Breast (tissue), 4 donors: ENCODE results near the gene TIMM22.

GRCh38 chr17:199415-199646 lies 17.9 kb upstream of the DOC2B start:
- PRO-cap, 3 experiments: no peak in any of the 3 experiments
- RRBS: no CpG with 5 or more reads among the region's 7 CpGs

DNA sequence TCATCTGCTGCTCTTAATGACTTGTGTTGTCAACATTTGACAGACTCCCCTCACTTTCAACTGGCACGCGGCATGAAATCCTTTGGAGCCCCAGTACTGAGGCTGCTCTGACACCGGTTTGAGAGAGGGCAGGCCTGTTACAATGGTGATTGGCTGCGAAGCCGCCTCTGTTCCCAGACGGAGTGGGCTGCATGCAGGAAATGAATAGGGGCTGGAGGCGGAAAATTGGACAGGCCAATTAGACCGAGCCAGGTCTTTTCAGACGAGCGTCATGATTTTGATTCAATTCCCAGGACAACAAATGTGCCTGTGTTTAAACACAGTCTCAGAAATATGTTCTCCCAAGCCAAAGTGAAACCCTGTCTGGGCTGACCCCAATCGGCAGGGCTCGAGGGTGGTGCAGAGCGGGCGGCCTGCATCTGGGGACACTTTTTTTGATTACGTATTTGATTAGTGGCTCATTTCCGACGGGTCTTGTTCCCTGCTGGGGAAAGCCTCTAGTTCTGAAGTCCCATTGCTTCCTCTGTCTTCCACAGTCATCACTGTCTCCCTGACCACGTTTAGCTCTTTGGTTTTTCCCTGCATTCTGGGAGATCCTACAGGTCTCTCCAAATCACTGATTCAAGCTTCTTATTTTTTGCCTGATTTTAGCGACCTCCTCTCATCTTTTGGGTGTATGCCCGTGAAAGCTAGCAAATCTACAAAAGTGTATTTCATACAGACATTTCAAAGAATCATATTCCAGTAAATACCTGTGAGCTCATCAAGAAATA lies 85.2 kb downstream of the RPH3AL start:
- PRO-cap, 3 experiments: peak in 1 of 3 experiments; most common plus-strand start position 366 of the sequence (in 1); most common minus-strand start position 120 of the sequence (in 1)
- RRBS: no CpG with 5 or more reads among the region's 20 CpGs

DNA sequence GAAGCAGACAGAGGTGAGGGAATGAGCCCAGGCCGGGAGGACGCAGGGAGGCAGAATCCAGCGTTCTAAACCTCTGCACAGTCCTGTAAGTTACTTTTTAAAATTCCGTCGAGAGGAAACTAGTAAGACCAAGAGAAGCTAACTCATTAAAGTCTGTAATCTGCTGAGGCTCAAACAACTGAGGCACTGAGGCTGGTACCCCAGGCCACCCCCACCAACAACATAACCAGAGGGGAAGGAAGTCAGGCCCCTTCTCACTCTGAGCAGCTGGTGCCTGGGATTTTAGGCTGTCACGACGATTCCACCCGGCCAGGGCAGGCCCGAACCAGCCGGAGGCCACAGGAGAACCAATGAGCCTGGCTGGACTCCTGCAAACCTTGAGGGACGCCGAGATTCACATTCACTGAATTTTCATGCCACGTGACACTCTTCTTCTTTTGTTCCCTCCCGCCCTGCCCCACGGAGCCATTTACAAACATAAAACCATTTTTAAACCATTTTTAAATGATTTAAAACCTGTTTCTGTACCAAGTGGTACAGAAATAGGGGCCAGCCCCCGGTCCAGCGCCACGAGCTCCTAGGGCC lies 48.2 kb downstream of the RPH3AL start:
- PRO-cap, 3 experiments: no peak in any of the 3 experiments
- RRBS: no CpG with 5 or more reads among the region's 18 CpGs

DNA sequence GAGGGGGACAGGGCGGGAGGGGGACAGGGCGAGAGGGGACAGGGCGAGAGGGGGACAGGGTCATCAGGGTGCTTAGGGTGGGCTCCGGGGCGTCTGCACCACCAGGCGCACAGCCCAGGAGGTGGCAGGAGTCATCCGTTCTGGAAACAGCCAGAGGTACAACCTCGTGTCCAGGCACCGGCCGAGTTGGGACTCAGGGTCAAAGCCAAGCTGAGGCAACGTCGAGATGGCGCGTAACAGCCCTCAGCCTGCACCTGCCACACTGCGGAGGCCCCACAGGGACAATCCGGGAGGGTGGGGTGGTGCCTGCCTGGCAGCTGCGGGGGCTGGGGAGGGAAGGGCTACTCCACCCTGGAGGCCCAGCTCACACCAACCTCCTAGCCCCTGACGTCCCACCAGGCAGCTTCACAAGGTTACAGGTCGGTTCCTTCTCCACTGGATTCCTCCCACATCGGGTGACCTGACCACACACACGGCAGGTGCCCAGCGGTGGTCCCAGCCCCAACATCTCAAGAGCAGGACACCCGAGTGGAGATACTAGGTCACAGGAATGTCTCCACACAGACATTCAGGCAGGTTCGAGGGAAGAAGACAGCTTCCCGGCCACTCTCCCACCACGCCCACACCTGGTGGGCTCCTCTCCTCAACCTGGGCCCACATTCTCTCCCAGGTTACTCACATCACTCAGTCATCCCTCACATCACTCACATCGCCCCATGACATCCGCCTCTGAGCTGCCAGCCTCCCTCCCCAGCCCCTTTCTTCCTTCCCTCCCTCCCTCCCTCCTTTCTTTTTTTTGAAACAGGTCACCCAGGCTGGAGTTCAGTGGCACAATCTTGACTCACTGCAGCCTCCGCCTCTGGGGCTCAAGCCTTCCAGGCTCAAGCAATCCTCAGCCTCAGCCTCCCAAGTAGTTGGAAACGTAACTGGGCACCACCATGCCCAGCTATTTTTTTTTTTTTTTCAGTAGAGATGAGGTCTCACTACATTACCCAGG lies 47.2 kb downstream of the RPH3AL start:
- PRO-cap, 3 experiments: no peak in any of the 3 experiments
- RRBS: 35% methylated on average over 8 of the region's 30 CpGs

GRCh38 chr17:320910-321704 lies 31.5 kb downstream of the RPH3AL start:
- PRO-cap, 3 experiments: no peak in any of the 3 experiments
- RRBS: 69% methylated on average over 23 of the region's 41 CpGs

DNA sequence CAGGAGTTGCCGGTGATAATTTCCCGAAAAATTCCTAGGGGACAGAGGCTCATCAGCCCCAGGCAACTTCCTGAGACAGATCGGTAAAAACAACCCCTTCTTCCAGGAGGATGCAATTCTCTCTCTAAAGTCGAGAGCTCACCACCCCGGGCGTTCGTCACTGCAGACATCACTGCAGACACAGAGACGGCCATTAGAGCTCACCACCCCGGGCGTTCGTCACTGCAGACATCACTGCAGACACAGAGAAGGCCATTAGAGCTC lies 19.7 kb downstream of the RPH3AL start:
- PRO-cap, 3 experiments: peak in 1 of 3 experiments; most common plus-strand start position 169 of the sequence (in 1)
- RRBS: 20% methylated on average over 1 of the region's 11 CpGs

DNA sequence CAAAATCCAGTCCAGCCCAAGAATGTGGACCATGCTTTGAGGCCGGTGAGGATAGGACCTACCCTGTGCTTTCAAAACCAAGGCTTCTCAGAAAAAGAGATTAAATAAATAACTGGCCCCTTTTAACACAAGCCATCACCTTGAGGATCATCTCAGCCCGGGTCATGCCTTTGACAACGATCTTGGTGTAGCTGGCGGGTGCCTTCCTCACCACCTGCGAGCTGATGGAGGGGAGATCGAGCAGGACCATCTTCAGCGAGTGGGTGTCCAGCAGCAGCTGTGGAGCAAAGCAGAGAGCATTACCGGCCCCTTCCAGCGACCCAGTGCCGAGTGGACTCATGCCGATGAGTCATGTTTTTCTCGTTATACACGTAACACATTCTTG lies 111.3 kb downstream of the C17orf97 start:
- PRO-cap, 3 experiments: no peak in any of the 3 experiments
- RRBS: 100% methylated on average over 1 of the region's 13 CpGs

GRCh38 chr17:559541-560349 lies 149.6 kb downstream of the C17orf97 start:
- PRO-cap, 3 experiments: no peak in any of the 3 experiments
- RRBS: no CpG with 5 or more reads among the region's 2 CpGs

- PRO-cap, 3 experiments: no peak in any of the 3 experiments
- RRBS: no CpG with 5 or more reads among the region's 3 CpGs
Observed at GRCh38 chr17:601292-601691, 113.3 kb downstream of the VPS53 start.

- PRO-cap, 3 experiments: no peak in any of the 3 experiments
- RRBS: no CpG with 5 or more reads among the region's 7 CpGs
Observed at GRCh38 chr17:615151-615726, 99.4 kb downstream of the VPS53 start.

DNA sequence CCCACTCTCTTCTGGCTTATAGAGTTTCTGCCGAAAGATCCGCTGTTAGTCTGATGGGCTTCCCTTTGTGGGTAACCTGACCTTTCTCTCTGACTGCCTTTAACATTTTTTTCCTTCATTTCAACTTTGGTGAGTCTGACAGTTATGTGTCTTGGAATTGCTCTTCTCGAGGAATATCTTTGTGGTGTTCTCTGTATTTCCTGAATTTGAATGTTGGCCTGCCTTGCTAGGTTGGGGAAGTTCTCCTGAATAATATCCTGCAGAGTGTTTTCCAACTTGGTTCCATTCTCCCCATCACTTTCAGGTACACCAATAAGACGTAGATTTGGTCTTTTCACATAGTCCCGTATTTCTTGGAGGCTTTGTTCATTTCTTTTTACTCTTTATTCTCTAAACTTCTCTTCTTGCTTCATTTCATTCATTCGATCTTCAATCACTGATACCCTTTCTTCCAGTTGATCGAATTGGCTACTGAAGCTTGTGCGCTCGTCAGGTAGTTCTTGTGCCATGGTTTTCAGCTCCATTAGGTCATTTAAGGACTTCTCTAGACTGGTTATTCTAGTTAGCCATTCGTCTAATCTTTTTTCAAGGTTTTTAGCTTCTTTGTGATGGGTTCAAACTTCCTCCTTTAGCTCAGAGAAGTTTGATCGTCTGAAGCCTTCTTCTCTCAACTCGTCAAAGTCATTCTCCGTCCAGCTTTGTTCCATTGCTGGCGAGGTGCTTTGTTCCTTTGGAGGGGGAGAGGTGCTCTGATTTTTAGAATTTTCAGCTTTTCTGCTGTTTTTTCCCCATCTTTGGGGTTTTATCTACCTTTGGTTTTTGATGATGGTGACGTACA lies 75.7 kb downstream of the VPS53 start:
- PRO-cap, 3 experiments: no peak in any of the 3 experiments
- RRBS: no CpG with 5 or more reads among the region's 15 CpGs

DNA sequence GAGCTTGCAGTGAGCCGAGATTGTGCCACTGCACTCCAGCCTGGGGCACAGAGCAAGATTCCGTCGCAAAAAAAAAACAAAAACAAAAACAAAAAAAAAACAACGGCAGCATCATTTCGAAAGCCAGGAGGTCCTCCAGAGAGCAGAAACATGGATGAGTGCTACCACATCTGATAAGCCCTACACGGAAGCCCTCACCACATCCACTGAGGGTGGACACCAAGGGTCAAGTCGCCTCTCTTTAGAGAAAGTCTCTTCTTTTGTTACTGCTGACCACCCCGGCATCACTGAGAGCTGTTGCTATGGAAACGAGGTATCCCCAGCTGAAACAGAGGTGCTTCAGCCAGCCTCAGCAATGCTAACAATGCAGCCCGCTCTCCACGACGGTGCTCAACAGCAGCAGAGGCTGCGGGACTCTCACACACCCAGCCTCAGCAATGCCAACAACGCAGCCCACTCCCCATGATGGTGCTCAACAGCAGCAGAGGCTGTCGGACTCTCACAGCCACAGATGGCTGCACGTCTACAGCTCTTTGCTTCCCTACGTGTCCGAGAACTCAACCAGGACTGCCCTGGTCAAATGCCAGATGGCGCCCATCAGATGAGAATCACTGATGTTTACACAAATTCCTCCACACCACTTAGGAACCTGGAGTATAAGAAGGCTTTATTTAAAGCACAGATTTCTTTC lies 41.4 kb downstream of the VPS53 start:
- PRO-cap, 3 experiments: no peak in any of the 3 experiments
- RRBS: no CpG with 5 or more reads among the region's 19 CpGs

DNA sequence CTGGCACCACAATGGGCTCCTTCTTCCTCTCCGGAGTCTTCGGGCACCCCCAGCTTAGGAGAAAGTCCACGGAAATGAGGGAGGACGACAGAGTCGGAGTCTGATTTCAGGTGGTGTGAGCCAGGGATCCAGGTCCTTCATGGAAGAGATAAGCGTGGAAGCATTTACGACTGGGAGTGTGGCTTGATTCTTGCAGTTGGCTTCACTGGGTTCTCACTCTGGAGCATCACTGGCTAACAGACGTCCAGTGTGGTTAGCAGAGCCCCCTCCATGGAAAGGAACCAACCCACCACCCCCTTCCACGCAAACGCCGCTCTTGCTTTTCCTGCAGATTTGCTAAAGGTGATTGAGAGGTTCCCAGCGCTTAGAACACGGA lies 878 bp downstream of the TLCD3A start:
- PRO-cap, 3 experiments: no peak in any of the 3 experiments
- RRBS: 0% methylated on average over 1 of the region's 13 CpGs

GRCh38 chr17:791427-792090 lies 9.4 kb downstream of the MRM3 start:
- PRO-cap, 3 experiments: no peak in any of the 3 experiments
- RRBS: 63% methylated on average over 5 of the region's 23 CpGs

- PRO-cap, 3 experiments: peak in 1 of 3 experiments; most common plus-strand start chr17:835616 (in 1)
- RRBS: 56% methylated on average over 3 of the region's 19 CpGs
Observed at GRCh38 chr17:835459-835863, 53.3 kb downstream of the MRM3 start.

- PRO-cap, 3 experiments: no peak in any of the 3 experiments
- RRBS: no CpG with 5 or more reads among the region's 13 CpGs
Observed at GRCh38 chr17:915487-916623, 63.7 kb downstream of the NXN start.

- PRO-cap, 3 experiments: no peak in any of the 3 experiments
- RRBS: no CpG with 5 or more reads among the region's 5 CpGs
Observed at GRCh38 chr17:921533-921782, 58.1 kb downstream of the NXN start.

DNA sequence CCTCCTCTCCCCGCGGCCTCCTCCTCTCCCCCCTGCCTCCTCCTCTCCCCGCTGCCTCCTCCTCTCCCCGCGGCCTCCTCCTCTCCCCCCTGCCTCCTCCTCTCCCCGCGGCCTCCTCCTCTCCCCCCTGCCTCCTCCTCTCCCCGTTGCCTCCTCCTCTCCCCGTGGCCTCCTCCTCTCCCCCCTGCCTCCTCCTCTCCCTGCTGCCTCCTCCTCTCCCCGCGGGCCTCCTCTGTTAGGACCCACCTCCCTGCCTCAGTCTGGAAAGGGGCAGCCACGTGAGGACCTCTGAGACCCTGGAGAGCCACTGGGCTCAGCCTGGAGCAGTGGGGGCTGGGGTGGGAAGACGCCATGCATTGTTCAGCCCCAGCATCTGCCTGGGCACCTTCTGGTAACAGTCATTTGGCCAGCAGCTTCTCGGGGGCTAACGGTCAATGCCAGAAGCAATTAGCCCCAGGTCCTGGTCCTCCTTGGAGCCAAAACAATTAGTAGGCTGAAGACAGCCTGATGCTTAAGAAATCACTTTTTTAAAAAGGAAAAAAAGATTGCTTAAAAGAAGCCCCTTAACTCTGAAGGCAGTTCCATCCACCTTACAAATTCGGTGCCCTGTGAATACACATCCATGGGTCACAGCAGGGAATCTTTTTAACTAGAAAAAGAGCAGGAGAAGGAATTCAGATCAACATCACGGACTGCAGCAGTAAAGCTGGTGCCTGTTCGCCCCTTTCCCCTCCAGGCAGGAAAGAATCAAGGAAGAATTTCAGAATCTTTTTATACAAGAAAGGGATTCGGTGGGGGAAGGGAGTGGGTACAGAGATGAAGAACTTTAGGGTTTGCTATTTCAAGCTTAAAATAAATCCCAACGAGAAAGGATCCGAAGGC lies 29.8 kb downstream of the NXN start:
- PRO-cap, 3 experiments: no peak in any of the 3 experiments
- RRBS: no CpG with 5 or more reads among the region's 21 CpGs

- PRO-cap, 3 experiments: peak in 3 of 3 experiments; most common plus-strand start chr17:997143 (in 3); most common minus-strand start chr17:996755 (in 3)
- RRBS: 1% methylated on average over 28 of the region's 78 CpGs
Observed at GRCh38 chr17:996412-997287, at the start of gene TIMM22. TIMM22 (plus strand) TSS chr17:997129.

DNA sequence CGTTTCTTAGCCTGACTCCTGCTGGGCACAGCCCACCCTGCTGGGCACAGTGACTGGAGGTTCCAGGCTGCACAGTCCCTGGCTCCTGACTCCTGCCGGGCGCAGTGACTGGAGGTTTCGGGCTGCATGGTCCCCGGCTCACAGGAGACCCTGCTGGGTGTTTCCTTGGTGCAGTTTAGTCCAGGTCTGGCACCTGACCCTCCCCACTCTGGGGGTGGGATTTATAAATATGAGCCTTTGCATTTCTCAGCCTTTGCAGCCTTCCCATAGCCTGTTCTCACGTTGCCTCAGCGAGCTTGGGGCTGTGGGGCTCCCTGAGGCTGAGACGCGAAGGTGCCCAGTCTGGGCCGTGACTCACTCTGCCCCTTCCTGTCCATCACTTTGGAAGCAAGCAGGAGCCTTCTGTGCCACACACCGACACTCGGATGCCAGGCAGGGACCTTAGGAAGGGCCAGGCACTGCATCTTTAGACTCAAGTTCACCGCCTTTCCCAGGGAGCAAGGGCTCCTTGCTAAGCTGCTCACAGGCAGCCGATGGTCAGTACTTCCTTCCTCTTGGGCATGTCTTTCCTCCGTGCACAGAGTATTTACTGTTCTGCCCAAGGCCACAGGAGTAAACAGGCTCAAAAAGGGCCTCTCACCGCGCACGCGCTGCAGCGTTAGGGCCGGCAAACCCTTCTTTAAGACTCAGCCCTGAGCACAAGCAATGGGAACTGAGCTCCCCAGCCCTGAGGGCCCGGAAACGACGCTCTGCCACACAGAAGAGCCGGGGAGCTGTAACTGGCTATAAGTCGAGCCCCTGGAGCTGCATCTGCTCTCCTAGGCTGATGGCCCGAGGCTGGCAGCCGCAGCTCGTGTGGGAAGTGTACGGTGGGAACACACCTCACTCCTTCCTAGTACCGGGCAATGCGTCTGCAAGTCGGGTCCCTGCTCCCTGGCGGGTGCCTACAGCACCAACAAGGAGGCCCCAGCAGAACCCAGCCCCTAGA lies 7.1 kb downstream of the TIMM22 start:
- PRO-cap, 3 experiments: no peak in any of the 3 experiments
- RRBS: 18% methylated on average over 2 of the region's 34 CpGs